Pulmonary lymph node (tissue), 1 donor: ENCODE data around the genes IL27RA and PRKACA.

DNA sequence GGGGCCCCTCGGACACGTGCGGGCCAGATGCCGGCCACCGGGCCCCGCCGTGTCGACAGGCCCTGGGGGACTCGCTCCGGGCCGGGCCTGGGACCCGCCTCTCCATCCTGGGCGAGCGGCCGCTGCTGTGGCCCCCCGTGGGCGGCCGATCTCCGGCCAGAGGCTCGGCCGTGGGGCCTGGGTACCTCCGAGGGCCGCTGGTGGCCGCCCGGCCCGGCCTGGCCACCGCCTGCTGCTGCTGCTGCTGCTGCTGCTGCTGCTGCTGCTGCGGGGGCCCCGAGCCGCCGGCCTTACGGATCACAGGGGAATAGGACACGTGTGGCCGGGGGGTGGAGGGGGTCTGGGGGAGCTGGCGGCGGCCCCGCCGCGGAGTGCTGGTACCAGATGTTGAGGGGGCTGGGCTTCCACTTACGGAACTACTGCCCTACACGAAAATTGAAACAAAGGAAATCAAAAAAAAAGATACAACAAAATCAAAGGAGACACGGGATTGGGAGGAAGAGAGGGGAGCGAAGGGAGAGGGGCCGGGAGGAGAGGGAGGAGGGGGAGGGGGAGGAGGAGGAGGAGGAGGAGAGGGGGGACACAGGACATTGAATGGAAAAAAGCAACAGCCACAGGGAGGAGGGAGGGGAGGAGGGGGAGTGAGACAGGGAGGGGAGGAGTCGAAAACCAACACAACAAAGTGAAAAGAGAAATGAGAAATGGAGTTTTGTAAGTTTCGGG is 57.6 kb downstream of the IER2 start:
- PRO-cap: bidirectional peak, plus-strand start outside the sequence, minus-strand start at position 596 of the sequence

DNA sequence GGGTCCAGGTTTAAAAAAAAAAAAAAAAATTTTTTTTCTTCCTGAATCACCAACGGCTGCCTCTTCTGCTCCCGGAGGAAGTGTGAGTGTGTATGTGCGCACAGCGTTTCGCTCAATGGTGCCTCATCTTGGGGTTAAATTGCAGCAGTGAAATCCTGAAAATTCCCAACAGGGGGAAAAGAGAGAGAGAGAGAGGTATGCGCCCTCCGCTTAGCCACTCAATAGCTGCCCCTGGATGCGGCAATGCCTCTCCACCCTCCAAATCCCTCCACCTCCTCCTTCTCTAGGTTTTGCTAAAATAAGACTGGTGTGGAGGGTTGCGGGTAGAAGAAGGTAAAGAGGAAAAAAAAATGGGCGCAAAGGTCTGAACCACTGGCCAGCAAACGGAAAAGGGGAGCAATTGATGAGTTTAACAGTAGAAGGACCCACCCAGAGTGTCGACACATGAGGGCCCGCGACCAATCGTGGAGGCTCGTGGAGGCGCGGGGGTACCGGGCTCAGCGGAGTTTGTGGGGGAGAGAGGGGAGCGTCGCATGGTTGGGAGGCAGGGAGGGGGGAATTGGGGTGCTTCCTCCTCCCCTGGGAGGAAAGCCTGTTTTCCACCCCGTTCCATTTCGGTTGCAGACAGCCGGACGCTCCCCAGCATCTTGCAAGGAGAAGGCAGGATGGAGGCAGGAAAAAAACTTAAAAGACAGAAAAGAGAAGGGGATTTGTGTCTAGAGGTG is 935 bp upstream of the CACNA1A start:
- PRO-cap: no peak

DNA sequence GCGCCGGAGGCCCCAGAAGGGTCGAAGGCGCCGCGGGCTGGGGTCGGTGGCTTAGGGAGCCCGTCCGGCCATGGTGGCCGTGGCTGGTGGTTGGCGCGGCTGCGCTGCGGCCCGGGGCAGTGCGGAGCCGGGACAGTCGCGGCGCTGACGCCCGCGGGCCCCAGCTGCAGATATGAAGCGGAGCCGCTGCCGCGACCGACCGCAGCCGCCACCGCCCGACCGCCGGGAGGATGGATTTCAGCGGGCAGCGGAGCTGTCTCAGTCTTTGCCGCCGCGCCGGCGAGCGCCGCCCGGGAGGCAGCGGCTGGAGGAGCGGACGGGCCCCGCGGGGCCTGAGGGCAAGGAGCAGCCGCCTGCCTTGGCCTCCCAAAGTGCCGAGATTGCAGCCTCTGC is 45.2 kb upstream of the YJU2B start:
- PRO-cap: no peak

- PRO-cap: no peak
These were observed 39.4 kb downstream of the ZSWIM4 start for GRCh38 chr19:13834667-13835089.

GRCh38 chr19:13840327-13840998 is 36.5 kb upstream of the NANOS3 start:
- PRO-cap: unidirectional peak, minus-strand start at chr19:13840691

DNA sequence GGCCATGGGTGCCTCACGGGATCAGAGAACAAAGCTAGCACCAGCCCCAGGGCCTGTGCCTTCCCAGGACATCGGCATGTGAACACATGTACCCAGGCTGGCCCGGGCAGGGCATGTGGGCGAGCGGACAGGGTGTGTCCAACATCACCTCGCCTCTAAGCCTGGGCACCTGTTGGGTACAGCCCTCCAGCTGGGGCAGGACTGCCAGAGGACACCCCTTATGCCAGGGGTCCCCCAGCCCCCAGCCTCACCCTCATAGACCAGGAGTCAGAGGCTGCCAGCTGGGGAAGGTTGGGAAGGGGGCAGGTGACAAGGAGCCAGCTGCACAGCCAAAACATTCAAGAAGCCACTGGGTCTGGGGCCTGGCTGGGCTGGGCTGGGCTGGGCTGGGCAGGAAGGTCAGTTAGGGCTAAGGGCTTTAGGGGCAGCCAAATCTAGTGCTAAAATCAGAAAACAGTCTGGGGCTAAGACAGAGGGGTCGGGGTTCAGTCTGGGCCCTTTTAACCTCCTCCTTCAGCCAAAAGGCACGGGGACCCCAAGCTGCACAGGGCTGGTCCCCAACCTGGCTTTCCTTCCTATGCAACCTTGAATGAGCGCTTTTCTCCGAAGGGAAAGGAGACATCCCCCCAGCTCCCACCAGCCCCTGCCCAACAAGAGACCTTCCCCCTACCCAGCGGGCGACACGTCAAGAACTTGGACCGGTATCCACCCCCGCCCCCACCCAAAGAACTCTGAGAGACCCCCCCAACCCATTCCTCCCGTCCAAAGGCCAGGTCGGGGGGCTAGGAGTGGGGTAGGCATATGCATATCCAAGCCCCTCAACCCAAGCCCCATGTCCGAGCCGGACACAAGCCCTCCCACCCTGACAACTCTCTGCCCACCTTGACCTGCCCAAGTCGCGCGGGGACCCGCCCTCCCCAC is 35.2 kb upstream of the NANOS3 start:
- PRO-cap: bidirectional peak, plus-strand start at position 284 of the sequence, minus-strand start at position 76 of the sequence

DNA sequence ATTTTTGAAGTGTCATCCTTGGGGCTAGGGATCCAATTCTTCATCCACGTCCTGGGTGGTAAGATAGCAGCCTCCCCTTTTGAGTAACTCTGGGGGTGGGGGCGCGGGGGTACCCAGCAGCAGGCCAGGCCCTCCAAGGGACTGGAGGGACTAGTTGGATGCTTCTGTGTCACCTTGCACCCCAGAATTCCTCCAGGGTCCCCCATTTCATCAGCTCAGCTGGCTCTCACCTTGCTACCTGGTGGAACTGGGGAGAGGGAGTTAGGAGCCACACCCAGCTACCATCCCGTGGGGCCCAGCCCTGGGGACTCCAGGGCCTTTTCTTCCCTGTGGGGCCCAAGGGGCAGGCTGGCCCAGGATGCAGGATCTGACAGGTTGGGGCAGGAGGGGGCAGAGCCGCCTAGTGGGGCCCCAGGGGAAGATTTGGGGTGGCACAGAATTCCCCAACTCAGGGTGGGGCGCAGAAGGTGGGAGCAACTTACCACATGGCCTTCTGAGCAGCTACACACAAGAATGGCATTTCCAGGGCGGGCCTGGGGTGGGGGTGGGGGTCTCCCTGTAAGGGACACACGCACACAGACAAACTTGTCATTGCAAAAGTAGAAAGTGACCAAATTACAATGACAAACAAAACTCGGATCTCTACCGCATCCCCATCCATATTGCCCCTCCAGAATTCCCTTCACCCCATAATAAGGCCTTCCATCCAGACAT is 32.7 kb upstream of the NANOS3 start:
- PRO-cap: no peak

- PRO-cap: bidirectional peak, plus-strand start at chr19:13846736, minus-strand start at chr19:13846611; bidirectional peak, plus-strand start at chr19:13847408, minus-strand start at chr19:13847117
These were observed 30.0 kb upstream of the NANOS3 start for GRCh38 chr19:13846567-13847641.

GRCh38 chr19:13978167-13979275 is 26.2 kb downstream of the DCAF15 start:
- PRO-cap: unidirectional peak, minus-strand start at chr19:13979066

DNA sequence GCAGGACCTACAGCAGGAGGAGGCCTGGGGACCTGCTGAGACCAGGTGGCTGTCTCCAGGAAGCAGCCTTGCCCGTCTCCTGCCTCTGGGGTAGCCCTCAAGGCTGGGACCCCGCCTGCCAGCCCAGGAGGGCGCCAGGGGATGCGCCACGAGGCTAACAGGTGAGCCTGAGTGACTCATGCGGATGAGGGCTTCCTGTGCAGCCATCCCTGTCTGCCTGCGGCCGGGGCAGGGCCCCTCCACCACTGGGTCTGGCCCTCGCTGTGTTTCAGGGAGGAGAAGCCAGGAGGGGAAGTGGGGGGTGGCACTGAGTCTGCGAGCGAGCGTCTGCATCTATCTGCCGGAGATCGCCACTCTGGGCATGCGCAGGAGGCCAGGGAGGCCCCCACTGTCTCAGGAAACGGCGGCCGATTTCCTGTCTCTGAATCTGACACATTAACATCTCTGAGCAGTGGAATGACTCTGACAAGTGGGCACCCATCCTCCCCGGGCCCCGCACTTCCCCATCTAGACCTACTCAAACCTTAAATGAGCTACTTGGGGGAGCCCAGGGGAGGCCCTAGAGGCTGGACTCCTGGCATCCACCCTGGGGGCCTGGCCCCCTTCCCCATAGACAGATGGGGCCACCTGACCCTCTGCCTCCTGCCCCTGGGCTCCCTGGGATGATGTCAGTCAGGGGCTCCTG is 19.7 kb downstream of the RFX1 start:
- PRO-cap: bidirectional peak, plus-strand start at position 459 of the sequence, minus-strand start at position 253 of the sequence

DNA sequence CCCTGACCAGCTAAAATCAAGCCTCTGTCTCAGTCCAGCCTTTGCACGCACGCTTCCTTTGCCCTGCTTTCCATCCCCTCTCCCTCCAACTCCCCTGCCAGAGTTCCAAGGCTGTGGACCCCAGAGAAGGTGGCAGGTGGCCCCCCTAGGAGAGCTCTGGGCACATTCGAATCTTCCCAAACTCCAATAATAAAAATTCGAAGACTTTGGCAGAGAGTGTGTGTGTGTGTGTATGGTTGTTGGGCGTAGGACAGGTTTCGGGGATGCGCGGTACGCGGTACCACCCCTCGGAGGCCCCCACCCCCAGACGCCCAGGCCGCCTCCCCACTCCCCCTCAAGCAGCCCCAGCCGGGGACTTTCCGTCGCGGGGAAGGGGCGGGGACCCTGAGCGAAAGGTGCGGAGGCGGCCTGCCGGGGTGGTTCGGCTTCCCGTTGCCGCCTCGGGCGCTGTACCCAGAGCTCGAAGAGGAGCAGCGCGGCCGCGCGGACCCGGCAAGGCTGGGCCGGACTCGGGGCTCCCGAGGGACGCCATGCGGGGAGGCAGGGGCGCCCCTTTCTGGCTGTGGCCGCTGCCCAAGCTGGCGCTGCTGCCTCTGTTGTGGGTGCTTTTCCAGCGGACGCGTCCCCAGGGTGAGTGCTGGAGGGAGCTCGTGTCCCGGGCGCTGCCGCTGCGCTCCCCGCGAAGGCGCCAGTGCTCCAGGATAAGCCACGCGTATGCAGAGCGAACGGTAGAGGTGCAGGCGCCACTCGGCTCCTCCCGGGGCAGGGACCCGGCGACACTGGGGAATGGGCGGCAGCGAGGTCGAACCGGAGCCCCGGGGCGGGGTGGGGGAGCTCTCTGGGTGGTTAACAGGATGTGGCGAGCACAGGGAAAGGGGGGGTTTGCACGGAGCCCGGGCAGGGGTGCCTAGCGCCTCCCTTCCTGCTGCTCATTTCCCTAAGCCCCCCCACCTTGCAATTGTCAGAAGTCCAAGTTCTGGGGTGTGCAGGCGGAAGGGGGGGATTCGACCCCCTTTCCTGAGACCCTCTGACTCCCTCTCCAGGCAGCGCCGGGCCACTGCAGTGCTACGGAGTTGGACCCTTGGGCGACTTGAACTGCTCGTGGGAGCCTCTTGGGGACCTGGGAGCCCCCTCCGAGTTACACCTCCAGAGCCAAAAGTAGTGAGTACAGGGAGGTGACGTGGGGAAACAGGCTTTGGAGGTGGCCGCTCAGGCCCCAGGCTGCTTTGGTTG is at the start of gene IL27RA:
TSS of gene IL27RA (plus strand) at position 420 of the 1,233 bp plus-strand sequence.
- PRO-cap: bidirectional peak, plus-strand start at position 456 of the sequence, minus-strand start at position 252 of the sequence; bidirectional peak, plus-strand start at position 1,062 of the sequence, minus-strand start at position 781 of the sequence

DNA sequence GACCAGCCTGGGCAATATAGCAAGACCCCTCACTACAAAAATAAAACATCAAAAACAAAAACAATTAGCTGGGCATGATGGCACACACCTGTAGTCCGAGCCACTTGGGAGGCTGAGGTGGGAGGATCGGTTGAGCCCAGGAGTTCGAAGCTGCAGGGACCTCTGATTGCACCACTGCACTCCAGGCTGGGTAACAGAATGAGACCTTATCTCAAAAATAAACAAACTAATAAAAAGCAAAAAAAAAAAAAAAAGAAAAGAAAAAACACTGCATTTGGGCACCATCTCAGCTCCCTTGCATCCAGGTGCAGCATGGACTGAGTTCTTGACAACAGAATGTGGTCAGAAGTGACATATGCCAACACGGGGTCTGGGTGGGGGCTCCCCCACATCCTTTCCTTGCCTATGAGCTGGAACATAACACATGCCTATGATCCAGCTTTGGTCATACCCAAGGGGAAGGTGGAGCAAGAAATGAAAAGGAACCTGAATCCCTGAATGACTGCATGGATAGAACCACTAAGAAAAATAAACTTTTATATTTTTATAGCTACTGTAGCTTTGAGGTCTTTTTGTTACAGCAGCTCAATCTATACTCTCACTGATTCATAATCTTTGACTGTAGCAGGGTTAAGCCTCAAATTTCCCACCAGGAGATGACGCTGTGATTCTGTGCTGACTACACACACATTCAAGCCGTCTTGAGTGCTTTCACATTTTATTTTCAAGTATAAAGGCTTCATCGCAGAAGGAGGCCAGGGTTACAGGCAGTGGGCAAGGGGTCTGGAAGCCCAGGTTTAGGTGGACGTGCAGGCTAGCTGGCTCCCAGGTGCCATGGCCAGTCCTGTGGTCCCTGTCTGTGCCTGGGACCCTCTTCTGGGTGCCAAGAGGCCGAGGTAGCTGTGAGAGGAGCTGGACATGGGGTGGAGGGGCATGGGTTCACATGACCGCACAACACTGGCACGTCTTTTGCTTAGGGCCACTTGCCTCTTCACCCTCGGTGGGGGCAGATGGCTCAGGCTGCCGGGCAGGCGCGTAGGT is 8.9 kb downstream of the PALM3 start:
- PRO-cap: no peak

DNA sequence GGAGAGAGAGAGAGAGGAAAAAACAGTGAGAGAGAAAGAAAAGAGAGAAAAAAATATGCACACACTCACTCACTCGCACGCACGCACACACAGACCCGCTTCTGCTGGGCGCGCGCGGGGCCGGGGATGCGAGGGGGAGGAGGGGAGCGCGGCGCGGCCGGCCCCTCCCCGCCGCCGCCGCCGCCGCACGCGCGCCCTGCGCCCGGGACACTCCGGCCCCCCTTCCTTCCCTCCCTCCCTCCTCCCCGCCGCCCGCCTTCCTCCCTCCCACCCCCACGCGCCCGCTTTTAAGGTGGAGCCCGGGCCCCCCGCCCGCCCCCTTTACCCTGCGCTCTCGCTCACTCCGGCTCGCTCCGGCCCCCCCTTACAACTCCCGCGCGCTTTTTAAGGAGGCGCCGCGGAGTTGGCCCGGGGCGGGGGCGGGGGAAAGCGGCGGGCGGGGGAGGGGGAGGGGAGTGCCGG is 5.1 kb upstream of the C19orf67 start:
- PRO-cap: bidirectional peak, plus-strand start outside the sequence, minus-strand start at position 179 of the sequence

DNA sequence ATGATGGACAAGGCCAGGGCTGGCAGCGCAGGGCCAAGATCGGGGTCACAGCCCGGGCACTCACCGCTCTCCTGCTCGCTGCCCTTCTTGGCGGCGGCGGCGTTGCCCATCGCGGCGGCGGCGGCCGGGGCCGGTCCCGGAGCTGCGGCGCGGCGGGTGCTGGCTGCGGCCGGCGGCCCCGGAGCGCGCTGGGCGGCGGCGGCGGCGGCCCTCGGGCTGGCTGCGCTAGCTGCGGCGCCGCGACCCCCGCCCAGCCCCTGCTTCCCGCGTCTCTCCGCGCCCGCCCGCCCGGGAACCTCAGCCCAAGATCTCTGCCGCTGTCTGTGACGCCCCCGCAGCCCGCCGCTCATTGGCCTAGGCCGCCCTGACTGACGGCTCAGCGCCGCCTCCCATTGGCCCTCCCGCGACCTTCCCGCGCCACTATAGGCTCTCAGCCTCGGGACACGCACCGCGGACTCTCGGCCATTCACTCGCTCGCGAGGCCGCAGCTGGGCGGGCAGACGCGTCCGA is at the start of gene PRKACA:
TSS of gene PRKACA (minus strand) at position 325 of the 510 bp plus-strand sequence.
- PRO-cap: bidirectional peak, plus-strand start outside the sequence, minus-strand start at position 299 of the sequence

- PRO-cap: no peak
These were observed 14.1 kb upstream of the ASF1B start for GRCh38 chr19:14150209-14151204.

DNA sequence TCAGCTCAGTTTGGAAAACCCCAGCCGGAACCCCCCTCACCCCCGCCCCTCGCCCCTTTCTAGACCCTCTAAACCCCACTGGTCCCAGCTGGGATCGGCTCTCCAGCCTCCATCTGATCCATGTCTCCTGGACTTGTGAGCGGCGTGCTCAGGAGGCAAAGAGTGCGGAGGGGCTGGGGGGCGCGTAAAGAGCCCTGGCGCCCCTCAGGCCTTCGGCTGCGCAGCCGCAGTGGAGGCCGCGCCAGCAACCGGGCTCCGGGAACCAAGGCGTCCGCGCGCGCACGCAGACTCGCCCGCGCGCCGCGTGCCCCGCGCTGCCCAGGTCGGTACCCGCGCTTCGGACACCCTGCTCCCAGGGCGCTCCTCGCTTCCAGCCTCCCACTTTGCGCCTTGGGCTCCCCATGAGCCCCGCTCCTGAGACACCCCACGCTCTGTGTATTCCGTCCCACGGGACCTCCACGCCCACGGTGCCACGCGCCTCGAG is 3.4 kb upstream of the ADGRL1 start:
- PRO-cap: no peak

DNA sequence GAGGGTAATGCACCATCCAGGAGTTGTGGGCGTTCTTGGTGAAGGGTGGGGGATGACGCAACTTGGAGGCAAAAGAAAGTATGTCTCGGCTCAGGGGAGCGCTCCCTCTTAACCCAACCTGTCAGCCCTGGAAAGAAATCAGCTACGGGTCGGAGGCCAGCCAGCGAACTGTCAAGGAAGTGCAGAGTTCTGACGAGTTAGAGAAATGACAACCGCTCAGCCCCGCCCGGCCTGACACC is 15.3 kb upstream of the ADGRL1 start:
- PRO-cap: no peak

- PRO-cap: no peak
These were observed 32.9 kb upstream of the ADGRE5 start for GRCh38 chr19:14348165-14348834.

GRCh38 chr19:14390446-14391220 is 9.4 kb downstream of the ADGRE5 start:
- PRO-cap: no peak

- PRO-cap: no peak
These were observed 15.0 kb downstream of the ADGRE5 start for GRCh38 chr19:14396252-14396657.